Vein endothelial cell (primary cell): ENCODE results near the genes OR4M1, OR4L1, OR6S1, SLC39A2, TPPP2 and HNRNPC.

GRCh38 chr14:16055596-16056301, 2545.2 kb upstream of the OR11H12 start:
- CAGE, long polyA plus RNA: no peak

- CAGE, long polyA plus RNA: no peak
Observed at GRCh38 chr14:19773185-19773668, at the start of gene OR4M1. TSS of gene OR4M1 (plus strand) at chr14:19773504.

GRCh38 chr14:20059633-20060340, at the start of gene OR4L1:
TSS of gene OR4L1 (plus strand) at chr14:20060045.
- CAGE, long polyA plus RNA: no peak

DNA sequence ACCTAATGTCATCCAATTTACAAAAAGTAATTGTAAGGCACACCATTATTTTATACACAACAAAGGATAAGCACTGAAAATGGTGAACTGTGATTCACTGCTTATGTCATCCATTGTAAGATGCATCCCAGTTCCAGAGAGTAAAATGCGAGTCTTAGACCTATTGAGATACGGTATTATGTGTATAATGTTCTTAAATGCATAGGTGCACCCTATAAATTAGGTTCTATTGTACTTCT, 405 bp downstream of the PARP2 start:
- CAGE, long polyA plus RNA: no peak

DNA sequence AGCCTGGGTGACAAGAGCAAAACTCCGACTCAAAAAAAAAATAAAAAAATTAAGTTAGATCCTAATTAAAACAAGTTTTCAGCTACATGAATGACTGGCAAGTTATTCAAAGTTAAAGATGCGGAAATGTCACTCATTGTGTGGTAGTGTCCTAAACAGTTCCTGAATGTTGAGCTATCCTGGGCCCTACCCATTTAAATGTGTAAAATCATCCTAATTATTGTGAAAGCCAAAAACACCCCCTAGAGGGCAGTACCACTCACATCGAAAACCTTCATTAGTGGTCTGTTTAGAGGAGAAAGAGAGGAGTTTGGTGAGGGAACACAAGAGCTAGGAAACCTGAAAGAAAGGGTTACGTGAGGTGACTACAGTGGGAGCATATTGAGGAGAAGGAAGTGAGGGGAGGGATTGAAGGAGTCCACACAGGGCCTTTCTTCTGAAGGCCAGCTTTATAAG, 2.4 kb upstream of the TEP1 start:
- CAGE, long polyA plus RNA: no peak

DNA sequence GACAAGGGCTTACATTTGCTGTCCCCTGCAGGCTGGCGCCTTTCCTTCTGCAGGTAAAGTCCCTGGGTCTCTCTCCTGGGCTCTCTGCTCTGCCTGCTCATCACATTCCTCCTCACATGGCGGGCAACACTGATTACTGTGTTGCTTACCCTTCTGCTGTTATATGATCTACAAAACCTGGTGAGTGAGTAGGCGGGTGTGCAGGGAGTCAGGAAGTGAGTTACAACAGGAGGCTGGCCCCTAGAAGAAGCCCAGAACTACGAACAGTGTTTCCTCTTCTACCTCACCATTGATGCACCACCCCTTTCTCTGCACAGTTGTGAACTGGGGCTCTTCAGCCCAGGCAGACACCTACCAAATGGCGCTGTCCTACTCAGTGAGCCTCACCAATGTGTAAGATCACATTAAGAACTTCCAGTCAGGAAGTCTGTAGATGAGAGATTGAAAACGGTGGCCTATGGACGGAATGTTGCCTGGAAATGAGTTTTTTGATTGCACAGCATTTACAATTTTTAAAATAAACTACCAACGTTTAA, 5.0 kb upstream of the KLHL33 start:
- CAGE, long polyA plus RNA: no peak

GRCh38 chr14:20455991-20456335, 937 bp downstream of the APEX1 start:
- CAGE, long polyA plus RNA: no peak

DNA sequence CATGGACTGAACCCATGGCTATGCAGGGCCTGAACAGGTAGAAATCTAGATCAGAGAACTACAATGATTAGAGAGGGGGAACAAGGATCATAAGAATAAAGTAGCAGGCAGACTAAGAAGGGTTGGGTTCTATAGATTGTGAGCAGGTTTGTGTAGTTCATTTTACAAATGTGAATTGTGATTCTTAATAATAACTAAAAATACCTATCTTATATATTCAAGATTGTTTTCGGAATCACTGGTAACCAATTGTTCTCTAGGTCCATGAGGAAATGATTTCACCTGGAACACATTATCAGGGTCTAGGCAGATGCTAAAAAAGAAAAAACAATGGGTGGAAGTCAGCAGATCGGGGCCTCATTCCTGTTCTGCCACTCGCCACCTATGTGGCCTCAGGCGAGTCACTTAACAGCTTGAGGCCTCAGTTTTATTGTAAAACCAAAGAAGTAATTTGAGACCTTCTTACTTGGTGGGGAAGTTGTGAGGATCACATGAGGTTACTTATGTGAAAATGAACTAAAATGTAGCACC, 29.8 kb downstream of the PNP start:
- CAGE, long polyA plus RNA: no peak

GRCh38 chr14:20641636-20642104, at the start of gene OR6S1:
TSS of gene OR6S1 (minus strand) at chr14:20641691.
- CAGE, long polyA plus RNA: no peak

GRCh38 chr14:20680042-20680418, 4.3 kb upstream of the RNASE4 start:
- CAGE, long polyA plus RNA: no peak

GRCh38 chr14:20998552-20999446, at the start of gene SLC39A2:
TSS of gene SLC39A2 (plus strand) at chr14:20999293.
- CAGE, long polyA plus RNA: no peak

- CAGE, long polyA plus RNA: no peak
Observed at GRCh38 chr14:21030062-21030506, at the start of gene TPPP2. TSS of gene TPPP2 (plus strand) at chr14:21030217.

- CAGE, long polyA plus RNA: no peak
Observed at GRCh38 chr14:21057847-21058046, 125 bp downstream of the RNASE8 start.

DNA sequence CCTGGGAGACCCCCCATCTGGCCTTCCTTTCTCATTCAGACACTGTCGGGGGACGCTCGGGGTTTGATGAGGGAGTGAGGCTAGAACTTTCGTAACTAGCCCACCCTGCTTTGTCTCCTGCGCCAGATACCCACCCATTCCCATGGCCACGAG, 1.0 kb upstream of the ARHGEF40 start:
- CAGE, long polyA plus RNA: no peak

DNA sequence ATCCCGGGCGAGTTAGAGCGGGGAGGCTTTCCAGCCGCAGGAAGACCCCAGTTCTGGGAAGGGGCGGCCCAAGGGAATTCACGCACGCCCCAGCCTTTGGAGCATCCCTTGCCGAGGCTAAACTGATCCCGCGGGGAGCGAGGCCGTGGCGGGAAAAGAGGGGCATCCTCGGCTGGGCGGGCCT, 368 bp upstream of the ARHGEF40 start:
- CAGE, long polyA plus RNA: no peak

- CAGE, long polyA plus RNA: no peak
Observed at GRCh38 chr14:21103149-21103464, 2.2 kb downstream of the TMEM253 start.

DNA sequence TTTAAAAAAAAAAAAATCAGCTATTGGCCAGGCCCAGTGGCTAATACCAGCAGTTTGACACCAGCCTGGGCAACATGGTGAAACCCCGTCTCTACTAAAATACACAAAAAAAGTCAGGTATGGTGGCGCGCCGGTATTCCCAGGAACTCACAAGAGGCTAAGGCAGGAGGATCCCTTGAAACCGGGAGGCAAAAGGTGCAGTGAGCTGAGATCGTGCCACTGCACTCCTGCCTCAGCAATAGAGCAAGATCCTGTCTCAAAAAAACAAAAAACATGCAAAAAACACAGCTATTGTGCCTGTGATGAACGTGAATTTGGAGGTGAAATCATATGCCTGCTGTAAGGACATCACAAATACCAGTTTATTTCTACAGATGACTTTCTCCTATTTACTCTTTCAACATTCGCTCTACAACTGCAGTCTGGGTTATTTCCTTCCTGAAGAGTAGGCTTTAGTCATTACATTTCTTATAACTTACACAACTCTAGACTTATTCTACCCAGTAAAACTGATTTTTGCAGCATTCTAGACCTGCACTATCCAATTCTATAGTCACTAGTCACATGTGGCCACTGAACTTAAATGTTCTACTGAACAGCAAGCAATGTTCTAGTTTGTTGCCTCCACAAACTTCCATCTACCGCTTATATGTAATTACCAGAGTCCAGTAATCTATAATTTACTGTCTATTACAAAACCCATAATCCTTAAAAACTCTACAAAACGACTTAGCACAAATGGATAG, 48.2 kb downstream of the HNRNPC start:
- CAGE, long polyA plus RNA: no peak

DNA sequence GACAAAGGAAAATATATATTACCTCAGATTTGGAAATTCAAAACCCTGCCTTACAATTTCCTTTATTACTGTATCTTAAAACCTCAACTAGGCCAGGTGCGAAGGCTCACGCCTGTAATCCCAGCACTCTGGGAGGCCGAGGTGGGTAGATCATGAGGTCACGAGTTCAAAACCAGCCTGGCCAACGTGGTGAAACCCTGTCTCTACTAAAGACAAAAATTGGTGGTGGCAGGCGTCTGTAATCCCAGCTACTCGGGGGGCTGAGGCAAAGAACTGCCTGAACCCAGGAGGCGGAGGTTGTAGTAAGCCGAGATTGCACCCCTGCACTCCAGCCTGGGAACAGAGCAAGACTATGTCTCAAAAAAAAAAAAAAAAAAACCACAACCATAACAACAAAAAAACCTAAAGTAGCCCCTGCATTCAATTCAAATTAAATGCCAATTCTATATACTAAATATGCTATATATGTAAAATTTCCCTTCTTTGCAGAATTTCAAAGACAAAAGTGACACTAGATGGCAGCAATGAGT, 28.3 kb downstream of the HNRNPC start:
- CAGE, long polyA plus RNA: no peak

GRCh38 chr14:21256560-21257141, 12.6 kb downstream of the HNRNPC start:
- CAGE, long polyA plus RNA: no peak

- CAGE, long polyA plus RNA: start-site peak on the minus strand at chr14:21269401-21269443, 12,702 and 8,032 reads in 2 replicates
Observed at GRCh38 chr14:21269181-21269621, at the start of gene HNRNPC. TSS of gene HNRNPC (minus strand) at chr14:21269442.